H4 (cell line): ENCODE measurements around a stretch of chr16.

DNA sequence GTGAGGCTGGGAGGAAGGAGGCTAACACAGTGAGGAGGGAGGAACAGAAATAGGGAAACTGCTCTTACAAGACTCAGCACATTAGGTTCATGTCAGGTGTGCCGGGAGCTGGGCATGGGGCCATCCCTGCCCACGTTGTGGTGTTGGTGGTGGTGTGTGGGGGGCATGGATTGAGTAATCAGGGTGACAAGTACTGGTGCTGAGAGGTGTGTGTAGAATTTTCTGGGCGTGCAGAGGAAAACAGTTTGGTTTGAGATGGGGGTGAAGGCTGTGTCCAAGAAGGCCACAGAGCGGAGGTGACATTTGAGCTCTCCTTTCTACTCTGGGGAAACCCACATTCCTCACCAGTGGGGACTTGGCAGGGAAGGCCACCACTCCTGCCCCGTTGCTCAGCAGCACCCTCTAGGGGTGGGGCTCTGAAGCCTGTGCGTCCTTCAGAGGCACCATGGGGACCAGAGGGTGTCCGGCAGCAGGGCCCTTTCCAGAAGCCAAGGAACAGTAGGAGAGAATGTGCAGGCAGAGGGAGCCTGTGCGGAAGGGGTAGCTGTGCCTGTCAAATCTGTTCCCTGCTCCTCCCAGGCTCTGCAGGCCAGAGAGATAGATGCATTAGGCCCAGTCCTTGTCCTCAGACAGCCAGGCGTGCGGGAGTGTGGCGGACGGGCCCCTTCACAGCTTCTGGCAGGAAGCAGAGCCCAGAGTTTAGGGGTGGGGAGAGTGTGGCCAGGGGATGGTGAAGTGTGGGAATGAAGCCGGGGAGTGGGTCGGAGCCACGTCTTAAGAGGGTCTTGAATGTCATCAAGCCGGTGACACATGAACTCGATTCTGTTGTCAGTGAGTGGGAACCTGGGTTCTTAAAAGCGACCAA, 48.6 kb upstream of the GSE1 start:
- RAMPAGE, long total RNA = no peak

DNA sequence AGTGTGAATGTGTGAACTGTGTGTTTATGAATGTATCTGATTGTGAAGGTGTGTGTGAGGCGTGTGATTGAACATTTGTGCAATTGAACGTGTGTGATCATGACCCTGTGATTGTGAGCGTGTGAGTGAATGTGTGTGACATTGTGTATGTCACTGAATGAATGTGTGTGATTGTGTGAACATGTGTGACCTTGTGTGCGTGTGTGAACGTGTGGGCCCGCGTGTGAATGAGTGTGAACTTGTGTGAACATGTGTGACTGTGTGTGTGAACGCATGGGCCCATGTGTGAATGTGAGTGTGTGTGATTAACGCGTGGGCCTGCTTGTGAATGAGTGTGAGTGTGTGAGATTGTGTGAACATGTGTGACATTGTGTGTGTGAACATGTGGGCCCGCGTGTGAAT, 23.1 kb upstream of the GSE1 start:
- RAMPAGE, long total RNA = no peak

DNA sequence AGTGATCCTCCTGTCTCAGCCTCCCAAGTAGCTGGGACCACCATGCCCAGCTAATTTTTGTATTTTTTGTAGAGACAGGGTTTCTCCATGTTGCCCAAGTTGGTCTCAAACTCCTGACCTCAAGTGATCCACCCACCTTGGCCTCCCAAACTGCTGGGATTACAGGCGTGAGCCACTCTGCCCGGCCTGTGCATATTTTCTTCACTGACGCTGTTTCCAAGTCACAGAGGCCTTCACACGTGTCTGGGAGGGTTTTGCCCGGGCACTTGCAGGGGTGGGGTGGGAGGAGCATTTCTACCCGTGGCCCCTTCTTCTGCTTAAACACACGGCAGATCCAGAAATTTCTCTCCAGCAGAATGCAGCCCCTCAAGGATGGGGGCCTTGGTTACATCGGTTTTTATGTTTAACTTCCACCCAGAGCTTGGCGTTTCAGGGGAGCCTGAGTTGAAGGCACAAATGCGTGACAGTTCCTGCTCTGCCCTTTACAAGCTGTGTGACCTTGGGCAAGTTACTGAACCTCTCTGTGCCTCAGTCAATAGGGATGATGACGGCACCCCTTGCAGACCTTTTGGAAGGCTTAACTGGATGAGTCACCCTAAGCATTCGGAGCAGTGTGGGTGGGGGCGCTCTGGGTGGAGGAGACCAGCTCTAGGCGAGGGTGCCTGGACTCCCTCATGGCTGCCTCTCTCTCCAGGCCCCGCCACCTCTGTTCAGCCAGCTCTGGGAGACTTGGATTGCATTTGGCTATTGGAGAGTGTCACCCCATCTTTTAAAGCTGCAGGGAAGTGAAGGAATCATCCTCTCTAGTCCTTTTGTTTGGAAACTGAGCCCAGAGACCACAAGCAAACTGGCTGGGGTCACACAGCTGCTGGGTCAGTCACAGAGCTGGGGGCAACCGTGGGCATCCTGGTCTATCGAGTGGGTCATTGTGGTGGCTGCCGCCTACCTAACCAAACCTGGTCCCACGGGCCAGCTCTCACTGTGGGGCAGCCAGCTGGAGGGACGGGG, 20.6 kb upstream of the GSE1 start:
- RAMPAGE, long total RNA = no peak

DNA sequence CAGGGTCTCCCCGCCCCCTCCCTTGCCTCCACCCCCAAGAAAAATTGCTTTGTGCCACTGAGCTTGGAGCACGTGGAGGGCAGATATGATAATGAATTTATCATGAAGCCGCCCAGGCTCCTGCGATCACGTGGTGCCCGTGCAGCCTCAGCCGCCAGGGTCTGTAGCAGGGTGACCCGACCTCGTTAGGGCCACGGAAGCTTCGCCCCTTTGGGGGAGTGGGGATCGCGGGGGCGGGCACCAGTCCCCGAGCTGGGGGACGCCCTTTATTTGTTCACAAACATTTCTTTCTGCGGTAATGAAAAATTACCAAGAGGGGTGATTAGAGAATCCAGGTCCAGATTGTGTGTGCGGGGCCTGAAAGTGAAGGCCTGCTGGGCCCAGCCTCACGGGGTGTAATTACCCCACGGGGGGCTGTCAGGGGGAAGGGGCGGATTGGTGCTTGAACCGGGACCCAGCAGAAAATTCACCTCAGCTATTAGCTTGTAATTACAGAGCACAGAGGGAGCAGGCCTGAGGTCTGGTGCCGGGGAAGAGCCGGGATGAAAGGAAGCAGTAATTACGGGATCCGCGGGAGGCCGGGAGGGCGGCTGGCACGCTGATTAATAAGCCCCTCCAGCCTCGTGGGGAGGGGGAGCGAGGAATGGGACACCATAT, 13.2 kb downstream of the GSE1 start:
- RAMPAGE, long total RNA = no peak

- RAMPAGE, long total RNA = no peak
Measured at GRCh38 chr16:85627878-85628776, 15.0 kb downstream of the GSE1 start.

GRCh38 chr16:85652093-85653182, 36.3 kb downstream of the GINS2 start:
- RAMPAGE, long total RNA = no peak

GRCh38 chr16:85653183-85654384, 35.2 kb downstream of the GINS2 start:
- RAMPAGE, long total RNA = no peak

DNA sequence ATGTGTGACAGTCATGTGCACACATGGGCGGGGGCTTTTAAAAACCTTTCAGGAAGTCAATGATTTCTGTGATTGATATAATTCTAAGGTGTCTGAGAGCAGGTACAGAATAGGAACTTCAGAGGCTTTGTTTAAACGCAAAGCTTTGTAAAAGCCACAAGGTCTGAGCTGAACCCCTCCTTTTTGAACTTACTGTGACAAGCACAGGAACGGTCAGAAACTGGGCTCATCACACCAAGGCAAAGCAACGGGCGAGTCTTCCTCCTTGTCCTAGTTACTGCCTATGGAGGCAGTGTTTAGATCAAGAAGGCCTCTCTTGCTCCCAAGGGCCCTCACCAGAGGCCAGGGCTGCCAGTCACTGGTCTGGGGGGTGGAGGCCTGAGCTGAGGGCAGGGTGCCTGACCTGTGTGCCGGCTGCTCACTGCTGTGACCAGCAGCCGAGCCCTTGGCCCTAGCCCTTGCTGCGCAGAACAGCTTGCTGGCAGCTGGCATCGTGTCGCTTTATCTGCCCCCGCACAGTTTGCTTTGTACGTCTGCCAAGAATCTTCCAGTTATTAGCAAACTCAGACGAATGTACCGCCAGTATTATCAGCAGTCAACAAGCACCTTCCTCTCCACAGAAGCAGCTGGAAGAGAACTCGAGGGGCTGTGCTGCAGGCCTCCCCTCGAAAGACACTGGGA, 14.8 kb downstream of the GINS2 start:
- RAMPAGE, long total RNA = no peak

DNA sequence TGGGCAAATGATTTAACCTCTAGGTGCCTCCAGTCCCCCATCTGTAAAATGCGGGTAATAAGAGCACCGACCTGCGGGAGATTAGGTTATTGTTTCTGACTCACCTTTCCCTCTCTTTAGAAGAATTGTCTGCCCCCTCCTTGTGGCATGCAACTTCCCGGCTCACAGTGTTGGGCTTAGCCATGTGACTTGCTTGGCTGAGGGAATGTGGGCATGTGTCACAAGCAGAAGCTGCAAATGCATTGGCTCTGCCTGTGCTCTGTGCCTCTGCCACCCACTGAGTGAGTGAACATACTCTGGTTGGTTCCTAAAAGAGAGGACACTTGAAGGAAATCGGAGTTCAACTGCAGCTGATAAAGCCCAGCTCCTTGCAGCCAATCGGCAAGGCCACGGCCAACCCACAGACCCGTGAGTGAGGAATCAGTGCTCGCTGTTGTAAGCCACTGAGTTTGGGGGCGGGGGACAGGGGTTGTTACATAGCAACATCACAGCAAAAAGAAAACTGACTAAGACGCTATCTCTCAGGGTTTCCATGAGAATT, 10.8 kb upstream of the GINS2 start:
- RAMPAGE, long total RNA = no peak

DNA sequence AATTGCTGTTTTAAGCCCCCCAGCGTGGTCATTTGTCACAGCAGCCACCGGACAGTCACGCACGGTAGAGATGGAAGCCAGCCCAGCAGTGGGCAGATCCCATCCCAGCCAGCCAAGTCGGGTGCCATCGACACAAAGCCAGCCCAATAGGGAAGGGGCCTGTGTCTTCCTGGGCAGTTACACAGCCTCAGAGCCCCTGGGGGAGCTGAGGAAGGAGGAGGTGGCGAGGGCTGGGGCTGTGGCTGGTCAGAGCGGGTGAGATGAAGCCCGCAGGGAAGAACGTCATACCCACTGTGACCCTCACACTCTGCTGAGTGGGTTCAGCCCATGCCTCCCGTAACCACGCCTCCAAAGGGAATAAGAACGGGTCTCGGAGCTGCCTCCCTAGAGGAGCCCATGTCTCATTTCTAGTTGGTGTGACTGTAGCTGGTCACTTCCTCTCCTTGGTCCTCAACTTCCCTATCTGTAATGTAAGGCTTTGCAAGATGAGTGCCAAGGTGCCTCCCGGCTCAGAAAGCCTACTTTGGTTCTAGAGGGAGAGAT, 20.9 kb downstream of the C16orf74 start:
- RAMPAGE, long total RNA = no peak

GRCh38 chr16:85931938-85932647, 33.1 kb downstream of the IRF8 start:
- RAMPAGE, long total RNA = no peak

- RAMPAGE, long total RNA = no peak
Measured at GRCh38 chr16:86051259-86051735, 152.3 kb downstream of the IRF8 start.

DNA sequence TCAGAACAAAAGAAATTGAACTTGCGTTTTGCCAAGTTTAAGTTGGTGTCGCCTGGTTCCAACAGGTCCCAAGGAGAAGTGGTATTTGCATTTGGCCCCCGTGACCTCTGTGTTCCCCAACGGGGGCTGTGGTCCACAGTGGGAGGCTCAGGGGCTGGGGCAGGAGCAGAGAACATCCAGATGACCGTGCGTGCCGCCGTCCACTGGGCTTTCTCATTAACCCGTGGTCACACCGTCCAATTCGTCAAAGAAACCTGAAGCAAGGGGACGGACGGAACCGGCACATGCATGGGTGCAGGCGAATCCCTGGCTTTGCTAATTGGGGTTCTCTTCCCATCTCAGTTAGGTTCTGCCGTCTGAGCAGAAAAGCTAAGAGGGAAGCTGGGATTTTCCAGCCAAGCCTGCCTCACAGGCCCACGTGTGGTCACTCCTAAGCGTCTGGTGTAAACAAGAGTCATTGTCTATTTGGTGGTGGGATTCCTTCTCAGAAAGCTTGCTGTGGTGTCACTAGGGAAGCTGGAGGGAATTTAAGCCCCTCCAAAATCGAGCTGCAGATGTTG, 295.9 kb downstream of the IRF8 start:
- RAMPAGE, long total RNA = no peak

- RAMPAGE, long total RNA = no peak
Measured at GRCh38 chr16:86196479-86197073, 297.6 kb downstream of the IRF8 start.

GRCh38 chr16:86343088-86343879, 167.0 kb upstream of the FOXF1 start:
- RAMPAGE, long total RNA = no peak

GRCh38 chr16:86343980-86344563, 166.3 kb upstream of the FOXF1 start:
- RAMPAGE, long total RNA = no peak

DNA sequence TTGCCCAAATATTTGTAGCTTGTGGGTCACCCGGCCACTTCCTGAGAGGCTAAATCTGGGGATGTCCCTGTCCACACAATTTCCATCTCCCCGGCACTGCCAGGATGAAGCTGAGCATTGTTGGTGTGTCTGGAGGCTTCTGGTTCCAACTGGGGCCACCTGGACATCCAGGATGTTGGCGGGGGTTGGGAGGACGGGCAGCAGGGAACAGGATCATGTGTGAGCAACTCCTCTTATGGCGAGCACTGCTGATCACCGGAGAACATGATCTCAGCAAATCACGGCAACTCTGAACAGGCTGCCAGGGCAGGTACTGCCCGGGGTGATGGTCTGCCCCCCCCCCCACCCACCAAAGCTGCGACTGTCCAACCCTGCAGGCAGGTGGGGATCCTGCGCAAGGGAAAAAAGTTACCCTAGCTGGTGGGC, 17.0 kb upstream of the FOXF1 start:
- RAMPAGE, long total RNA = no peak

DNA sequence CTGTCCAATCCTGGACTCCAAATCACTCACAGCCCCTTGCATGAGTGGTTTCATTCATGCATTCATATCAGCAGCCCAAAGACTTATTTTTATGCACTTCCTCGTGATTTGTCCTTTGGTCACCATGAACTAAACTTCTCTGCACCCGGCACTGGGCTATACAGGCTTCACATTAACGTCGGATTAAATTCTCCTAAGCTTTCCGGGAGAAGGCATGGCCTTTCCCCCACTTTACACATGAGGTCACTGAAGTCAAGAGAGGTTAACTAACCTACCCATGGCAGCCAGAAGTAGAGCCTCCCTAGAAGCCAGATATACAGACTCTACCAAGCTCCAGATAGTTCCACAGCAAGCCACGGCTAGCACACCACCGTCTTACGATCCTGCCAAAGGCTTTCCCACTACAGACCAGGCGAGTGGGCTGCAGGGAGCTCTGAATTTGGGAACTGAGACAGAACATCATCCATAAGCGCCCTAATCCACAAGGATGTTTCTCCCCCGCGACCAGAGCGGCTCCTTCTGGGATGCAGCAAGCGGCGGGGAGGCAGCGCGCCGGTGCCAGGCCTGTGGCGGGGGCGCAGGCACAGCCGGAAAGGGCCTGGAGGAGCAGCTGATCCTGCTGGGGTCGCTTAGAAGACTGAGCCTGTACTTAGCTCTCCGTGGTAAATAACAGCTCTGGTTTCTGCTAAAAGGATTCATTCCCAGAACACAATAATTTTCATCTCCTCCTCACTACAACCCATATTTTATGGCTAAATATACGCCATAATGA, 16.4 kb upstream of the FOXF1 start:
- RAMPAGE, long total RNA = no peak

DNA sequence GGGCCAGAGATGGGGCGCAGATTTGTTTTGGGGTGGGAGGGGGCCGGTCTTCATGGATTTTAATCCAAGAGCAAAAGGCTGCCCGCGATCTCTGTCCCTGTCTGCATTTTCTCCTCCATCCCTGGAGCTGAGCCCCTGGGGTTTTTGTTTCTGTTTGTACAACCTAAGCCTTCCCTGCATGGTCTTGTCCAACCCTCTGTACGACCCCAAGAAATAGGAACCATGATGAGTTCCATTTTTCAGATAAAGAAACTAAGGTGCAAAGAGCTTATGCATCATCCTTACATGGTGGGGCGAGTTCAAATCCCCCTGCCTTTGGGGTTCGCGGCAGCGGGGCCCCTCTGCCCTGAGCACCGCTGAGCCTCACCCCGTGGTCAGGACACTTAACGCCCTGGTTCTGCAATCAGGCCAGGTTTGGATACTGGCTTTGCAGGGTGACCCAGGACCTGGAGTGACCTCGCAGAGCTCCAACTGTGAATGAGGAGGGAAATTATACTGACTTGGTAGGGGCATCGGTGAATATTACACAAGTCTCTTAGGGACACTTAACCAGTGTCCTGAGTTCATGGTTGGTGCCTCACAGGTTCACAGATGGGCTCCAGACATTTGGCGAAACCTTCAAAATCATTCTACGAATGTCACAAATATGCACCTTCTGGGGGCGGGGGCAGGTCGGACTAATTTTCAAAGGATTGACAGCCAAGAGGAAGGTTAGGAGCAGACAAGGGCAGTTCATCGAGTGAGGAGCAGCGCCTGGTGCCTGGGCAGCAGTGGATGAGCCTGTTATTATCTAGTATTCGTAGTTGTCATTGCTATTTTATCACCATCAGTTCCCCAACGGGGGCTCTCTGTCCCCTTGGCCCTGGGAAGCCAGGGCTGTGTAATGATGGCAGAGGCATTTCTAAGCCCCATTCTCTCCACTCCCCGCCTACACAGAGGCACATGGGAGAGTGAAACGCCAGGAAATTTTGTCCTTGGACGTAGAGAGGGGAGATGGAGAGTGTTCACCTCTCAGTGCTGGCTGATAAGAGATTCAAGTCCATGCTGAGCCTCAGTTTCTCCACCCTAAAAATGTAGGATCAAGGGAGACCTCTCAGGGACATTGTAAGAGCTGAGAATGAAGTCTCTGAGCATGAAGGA, 4.0 kb upstream of the FOXF1 start:
- RAMPAGE, long total RNA = no peak

DNA sequence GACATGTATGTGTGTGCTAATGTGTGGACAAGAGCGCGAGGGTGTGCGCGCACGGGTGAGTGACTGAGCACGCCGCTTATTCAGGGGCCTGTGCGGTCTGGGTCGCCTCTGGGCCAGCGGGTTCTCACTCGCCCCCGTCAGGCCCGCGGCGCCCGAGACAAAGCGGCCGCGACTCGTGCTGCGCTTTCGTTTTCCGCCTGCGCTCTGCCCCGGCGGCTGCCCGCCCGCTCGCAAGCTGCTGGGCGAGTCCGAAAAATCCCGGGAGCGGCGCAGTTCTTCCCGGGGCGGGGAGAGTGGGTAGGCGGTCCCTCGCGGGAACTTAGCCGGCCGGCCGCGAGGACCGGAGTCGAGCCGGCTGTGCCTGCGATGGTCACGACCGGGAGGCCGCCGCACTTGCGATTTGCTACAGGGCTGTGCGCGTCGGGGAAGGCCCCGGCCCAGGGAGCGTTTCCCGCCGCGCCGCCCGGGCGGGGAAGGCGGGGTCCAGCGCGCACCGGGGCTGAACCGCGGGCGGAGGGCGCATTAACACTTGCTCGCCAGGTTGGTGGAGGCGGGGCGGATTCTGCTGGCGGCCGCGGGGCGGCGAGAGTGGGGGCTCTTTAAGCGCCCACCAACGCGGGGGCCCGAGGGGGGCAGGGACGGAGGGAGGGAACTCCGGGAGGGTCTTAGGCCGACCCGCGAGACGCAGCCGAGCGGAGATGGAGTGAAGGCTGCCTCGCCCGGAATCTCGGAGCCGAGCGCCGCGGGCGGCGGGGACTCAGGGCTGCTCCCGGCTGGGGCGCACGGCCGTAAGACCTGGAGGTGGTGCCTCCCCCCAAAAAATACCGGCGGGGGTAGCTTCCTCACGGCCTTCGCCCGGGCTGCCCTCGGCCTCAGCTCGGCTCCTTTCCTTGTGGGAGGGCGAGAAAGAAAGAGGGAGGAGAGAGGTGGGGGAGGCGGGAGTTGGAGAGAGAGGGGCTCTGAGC, 688 bp upstream of the FOXF1 start:
- RAMPAGE, long total RNA = no peak